Metanephros (tissue), 2 donors: ENCODE measurements around the gene DONSON.

GRCh38 chr21:31897223-31897975 is 24.6 kb downstream of the HUNK start:
- RAMPAGE, long total RNA = no peak

DNA sequence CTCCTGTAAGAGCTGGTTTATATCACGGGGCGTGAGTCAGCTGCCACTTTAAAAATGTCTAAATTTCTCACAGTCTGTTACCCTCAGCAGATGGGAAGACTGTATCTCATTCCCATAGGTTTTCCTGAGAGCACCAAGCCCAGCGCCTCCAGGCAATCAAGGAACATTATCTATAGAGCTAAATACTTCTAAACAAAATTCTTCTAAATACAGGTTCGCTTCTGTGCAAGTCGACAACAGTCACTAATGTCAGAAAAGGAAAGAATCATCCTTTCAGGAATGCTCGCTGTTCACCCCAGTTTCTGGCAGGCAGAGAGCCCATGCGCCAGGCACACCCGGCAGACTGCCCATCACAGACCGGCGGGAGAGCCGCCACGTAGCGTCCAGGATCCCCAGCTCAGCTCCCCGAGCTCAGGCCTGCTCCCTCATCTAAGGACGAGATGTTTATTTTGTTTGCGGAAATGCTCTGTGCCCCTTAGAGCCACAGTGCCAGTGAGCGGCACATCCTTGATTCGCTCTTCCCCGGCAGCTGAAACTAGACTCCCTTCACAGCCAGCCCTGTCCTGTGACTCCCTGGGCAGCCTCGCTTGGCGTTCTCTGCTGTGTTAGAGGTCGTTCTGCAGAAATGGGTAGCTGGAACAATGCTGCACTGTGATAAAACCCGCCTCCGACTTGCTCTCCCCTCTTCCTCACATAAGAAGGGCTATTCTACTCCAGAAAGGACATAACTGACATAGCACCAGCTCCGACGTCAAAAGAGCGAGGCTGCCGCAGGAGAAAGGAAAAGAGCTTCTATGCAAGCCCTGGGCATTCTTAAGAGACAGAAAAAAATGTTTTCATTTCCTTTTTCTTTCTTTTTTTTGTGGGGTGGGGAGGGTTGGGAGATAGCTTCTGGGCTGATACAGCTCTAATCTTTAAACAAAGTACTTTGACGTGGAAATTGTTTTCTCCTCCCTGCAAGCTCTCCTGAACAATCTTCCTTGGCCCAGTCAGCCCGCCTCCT is 37.0 kb downstream of the MRAP start:
- RAMPAGE, long total RNA = no peak

DNA sequence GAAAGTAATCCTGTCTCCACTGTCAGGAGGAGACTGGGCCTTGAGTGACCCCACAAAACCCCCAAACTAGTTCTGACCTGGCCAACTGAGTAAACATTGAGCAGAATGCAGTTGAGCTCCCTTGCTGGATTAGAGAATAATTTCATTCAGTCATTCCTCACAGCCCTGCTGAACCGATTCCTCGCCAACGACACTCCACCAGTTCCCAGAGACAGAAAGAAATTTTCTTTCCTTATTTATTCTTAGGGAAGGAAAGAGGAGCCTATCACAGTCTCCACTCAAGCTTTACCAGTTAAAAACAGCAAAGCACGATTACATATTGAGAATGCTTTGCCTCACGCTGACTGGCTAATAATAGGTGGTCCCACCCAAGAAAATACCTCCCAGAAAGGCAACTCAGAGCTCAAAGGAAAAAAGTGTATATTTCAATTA is 44.4 kb downstream of the URB1 start:
- RAMPAGE, long total RNA = no peak

GRCh38 chr21:32413620-32414189 is 1.2 kb downstream of the EVA1C start:
- RAMPAGE, long total RNA = no peak

DNA sequence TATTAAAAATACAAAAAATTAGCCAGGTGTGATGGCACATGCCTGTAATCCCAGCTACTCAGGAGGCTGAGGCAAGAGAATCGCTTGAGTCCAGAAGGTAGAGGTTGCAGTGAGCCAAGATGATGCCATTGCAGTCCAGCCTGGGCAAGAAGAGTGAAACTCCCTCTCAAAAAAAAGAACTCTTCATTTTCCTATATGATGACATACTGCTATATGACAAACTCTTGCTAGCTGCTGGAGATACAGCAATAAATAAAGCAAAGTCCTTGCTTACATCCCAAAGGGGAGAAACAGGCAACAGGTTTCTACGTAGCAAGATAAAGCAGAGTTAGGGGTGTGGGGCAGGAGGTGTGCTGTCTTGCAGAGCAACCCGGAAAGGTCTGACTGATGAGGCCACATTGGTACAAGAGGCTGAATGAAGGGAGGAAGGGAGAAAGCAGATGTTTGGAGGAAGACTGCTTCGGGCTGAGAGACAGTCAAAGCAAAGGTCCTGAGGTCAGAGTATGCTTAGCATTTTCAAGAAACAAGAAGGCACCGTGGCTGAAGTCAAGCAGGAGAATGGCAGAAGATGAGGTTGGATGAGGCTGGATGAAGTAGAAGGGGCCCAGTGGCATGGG is 28.5 kb downstream of the EVA1C start:
- RAMPAGE, long total RNA = no peak

- RAMPAGE, long total RNA = no peak
Observed at GRCh38 chr21:32514496-32515344, 70.6 kb downstream of the TCP10L start.

GRCh38 chr21:32523786-32524878 is 61.2 kb downstream of the TCP10L start:
- RAMPAGE, long total RNA = no peak

DNA sequence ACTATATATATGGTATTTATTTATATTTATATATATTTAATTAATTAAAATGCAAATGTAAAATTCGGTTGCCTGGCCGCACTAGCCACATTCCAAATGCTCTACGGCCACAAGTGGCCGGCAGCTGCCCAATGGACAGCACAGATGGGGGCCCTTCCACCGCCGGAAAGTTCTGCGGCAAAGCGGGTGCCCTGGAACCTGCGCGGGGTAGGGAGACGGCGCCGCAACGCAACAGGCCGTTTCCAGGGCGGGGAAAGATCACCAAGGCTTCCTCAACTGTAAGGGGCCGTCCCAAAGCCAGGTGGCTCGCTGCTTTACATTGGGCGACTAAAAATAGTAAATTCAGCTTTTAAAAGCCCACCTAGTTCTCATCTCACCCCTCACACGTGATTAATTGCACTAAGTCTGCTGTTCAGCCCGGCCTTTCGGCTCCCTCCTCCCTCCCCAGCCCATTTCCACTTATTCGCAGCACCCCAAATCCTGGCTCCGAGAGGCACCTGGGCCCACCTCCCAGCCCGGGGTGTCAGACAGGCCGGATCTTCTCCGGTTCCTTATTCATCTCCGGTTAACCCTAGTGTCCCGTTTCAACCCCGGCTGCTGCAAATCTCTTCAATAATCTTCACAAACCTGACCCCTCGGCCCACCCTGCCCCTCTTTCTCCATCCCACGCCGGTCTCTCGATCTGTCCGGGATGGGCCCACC is 635 bp downstream of the CFAP298 start:
- RAMPAGE, long total RNA = no peak

DNA sequence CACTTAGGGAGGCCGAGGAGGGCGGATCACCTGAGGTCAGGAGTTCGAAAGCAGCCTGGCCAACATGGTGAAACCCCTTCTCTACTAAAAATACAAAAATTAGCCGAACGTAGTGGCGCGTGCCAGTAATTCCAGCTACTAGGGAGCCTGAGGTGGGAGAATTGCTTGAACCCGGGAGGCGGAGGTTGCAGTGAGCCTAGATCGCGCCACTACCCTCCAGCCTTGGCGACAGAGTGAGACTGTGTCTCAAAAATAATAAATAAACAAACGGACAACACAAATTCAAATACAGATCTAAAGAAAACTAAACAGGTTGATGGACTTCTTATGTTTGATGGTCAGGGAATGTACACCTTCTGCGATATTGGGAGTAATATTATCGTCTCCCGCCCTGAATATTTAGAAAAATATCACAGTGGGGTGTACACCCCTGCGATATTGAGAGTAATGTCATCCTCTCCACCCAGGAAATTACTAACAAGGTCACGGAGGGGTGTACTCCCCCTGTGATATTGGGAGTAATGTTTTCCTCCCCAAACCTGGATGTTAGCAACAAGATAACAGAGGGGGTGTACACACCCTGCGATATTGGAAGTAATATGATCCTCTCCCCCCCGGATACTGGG is 1.2 kb upstream of the CFAP298 start:
- RAMPAGE, long total RNA = no peak

- RAMPAGE, long total RNA = no peak
Observed at GRCh38 chr21:33231056-33231292, 1.2 kb downstream of the IFNAR2 start.

- RAMPAGE, long total RNA = no peak
Observed at GRCh38 chr21:33238302-33239364, 8.9 kb downstream of the IFNAR2 start.

- RAMPAGE, long total RNA = no peak
Observed at GRCh38 chr21:33266517-33267304, 544 bp downstream of the IL10RB start.

DNA sequence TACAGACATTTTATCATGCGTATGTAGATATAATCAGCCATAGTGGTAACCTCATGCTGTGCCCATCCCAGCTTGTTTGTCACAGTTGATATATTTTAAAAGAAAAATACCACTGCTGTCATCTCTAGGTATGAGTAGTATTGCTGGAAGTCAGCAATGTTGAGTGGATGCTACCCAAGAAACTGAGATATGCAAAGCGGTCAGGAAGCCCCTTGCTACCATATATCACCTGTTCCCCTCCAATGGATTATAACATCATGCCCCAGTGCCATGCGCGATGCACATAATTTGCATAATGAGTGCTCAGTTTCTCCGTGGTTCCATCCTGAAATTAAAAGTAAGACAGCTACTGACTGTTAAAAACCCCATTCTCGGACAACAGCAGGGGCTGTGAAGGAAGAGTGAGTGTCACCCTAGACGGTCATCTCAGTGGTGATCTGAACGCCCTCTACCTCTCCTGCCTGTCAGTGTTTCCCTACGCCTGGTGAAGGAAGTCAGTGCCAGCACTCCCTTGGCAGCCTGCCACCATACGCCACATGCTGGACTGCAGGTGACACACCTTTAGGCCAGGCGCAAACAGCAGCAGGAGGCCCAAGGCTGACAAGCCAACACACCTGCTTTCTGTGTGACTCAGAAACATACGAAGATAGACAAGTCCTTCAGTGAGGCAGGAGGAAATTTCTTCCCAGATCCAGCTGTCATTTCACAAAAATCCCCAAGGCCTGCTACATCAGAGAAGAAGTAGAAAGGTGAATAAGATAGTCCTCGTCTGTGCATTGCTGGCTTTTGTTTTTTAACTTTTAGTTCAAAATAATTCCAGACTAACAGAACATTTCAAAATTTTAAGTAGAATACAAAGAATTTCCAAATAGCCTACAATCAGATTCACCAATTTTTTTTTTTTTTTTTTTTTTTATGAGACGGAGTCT is 2.9 kb downstream of the IL10RB start:
- RAMPAGE, long total RNA = no peak

DNA sequence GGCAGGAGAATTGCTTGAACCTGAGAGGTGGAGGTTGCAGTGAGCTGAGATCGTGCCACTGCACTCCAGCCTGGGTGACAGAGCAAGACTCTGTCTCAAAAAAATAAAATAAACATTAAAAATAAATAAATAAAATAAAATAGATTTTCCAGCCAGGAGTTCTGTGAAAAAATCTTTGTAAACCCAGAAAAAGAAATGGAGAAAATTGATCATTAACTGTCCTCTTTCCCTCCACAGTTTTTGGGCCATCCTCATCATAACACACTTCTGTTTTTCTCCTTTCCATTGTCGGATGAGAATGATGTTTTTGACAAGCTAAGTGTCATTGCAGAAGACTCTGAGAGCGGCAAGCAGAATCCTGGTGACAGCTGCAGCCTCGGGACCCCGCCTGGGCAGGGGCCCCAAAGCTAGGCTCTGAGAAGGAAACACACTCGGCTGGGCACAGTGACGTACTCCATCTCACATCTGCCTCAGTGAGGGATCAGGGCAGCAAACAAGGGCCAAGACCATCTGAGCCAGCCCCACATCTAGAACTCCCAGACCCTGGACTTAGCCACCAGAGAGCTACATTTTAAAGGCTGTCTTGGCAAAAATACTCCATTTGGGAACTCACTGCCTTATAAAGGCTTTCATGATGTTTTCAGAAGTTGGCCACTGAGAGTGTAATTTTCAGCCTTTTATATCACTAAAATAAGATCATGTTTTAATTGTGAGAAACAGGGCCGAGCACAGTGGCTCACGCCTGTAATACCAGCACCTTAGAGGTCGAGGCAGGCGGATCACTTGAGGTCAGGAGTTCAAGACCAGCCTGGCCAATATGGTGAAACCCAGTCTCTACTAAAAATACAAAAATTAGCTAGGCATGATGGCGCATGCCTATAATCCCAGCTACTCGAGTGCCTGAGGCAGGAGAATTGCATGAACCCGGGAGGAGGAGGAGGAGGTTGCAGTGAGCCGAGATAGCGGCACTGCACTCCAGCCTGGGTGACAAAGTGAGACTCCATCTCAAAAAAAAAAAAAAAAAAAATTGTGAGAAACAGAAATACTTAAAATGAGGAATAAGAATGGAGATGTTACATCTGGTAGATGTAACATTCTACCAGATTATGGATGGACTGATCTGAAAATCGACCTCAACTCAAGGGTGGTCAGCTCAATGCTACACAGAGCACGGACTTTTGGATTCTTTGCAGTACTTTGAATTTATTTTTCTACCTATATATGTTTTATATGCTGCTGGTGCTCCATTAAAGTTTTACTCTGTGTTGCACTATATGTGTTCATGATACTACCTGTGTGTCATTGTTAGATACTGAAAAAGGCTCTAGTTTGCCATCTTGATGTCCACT is 28.3 kb upstream of the IFNAR1 start:
- RAMPAGE, long total RNA = no peak

DNA sequence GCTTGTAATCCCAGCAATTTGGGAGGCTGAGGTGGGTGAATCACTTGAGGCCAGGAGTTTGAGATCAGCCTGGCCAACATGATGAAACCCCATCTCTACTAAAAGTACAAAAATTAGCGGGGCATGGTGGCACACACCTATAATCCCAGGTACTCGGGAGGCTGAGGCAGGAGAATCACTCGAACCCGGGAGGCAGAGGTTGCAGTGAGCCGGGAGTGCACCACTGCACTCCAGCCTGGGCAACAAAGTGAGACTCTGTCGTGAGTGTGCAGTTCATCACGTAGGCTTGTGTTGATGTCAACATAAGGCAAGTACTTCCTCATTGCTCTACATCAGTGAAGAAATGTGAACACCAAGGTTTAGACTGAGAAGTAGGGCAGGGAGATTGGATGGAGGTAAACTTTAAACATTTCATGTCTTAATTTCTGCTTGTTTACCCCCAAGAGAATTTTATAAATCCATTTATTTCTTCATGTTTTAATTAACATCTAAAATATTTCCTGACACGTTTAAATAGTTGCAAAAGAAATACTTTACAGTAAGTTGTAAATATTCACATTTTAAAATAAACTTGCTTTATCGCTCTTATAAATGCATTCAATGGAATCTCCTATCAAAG is 38.9 kb upstream of the IFNGR2 start:
- RAMPAGE, long total RNA = no peak

- RAMPAGE, long total RNA = no peak
Observed at GRCh38 chr21:33371217-33371703, 32.0 kb upstream of the IFNGR2 start.

DNA sequence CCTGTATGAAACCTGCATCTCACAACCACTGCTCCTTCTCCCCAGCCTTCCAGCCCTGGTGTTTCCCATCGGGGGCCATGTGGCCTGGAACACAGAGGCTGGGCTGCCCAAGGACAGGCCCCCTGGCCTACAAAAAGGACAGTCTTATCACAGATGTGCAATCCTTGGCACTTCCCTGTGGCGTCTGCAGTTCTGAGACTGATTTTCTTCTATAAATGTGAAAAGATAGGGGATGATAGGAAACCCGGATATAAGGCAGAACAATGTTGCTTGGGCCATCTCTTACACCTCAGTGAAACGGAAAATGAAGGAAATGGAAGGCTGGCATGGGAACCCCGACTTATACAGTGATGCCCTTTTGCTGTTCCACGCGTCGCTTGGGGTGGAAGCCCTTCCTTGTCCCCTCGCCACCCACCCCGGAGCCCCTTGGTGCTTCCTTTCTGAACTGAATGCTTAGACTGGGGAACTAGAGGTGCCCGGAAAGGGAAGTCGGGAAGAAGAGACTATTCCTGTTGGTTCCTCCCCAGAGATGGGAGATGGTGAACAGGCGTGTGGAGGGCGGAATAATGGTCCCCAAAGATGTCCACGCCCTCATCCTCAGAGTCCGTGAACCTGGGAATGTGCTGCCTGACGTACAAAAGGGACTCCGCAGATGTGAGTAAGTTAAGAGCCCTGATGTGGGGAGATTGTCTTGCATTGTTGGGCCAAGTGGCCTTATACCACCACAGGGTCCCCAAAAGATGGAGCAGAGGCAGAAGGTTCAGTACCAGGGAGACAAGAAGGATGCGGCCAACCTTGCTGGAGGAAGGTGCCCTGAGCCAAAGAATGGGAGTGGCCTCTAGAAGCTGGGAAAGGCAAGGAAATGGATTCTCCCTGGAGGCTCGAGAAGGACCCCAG is 8.0 kb downstream of the IFNGR2 start:
- RAMPAGE, long total RNA = no peak

- RAMPAGE, long total RNA = no peak
Observed at GRCh38 chr21:33431961-33432581, 28.9 kb downstream of the IFNGR2 start.

DNA sequence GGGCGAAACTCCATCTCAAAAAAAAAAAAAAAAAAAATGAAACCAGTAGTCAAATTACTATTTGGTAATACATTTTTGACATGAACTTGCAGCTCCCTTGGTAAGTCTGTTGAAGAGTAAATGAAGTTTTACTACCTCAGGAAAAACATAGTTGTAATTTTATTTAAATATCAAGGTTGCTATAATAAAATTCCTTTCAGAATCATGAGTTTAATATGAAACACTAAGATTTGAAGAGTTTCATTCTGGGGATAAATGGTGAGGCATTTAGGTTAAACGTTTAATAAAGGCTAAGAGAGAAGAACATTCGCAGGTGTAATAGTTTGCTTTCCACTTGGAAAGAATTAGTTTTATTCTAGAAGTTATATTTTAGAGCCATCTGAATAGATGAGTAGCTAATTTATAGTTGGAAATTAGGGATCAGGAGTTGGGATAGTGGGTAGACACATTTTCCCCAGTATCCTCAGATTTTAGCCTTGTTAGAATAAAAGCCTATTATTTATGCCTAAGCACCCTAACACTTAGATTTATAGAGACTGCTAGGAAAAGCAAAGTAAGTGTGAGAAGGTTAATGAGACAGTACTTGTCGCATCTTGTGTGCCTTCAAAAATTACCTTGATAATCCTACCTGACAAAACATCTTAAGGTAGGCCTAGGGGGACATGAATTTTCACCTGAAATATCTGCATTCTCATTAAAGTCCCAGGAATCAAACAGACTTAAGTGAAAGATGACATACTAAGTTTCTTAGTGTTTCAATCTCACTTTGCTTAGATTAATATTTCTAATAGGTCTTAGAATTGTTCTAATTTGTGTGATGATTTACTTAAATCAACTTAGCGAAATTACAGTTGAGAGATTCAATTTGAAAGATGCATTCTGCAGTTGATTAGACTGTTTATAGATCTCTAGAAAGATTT is 22.3 kb downstream of the SON start:
- RAMPAGE, long total RNA = no peak

DNA sequence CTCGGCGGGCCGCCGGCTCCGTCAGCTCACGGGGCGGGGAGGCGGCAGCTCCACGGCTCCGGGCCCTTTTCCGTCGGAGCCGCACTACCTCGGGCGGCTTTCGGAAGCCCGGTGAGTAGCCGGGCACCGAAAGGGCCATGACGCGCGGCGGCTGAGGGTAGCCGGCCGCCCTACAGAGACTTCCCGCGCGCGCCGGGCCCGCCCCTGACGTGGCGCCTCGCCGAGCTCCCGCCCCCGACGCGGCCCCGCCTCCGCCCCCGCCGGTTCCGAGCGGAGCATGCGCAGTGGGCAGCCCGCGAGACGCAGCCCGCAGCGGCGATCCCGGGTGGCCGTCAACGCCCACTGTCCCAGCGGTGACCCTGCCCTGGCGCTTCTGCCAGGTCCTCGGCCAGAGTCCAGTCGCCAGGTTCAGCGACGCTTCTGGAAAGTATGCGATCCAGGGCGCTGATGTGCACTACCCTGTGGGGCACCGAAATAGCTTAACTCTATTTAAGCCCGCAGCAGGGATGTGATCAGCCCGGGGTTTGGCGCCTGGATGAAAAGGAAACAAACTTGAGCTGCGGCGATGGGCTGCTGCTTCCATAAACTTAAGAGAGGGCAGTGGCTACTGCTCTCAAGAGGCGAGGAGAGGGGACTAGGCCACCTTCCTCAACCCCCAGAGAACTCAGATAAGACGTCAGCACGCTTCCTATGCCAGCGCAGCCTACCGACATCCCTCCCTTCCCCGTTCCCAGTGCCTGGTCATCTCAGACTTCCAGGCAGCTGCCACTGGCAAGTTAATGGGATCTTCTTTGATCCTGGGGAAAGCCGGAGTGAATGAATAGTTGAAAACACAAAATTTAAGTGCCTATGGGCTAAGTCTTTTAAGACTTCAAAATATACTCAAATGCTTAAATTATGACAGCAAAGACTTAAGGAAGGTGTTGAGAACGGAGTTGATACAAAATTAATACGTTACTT is at the start of gene DONSON:
Gene DONSON, minus strand, starts transcription at position 182 of the 960 bp plus-strand sequence.
- RAMPAGE, long total RNA = no peak